Melanocyte of skin (primary cell): ENCODE data around the genes MYOCOS, VAMP4 and TNFSF18.

GRCh38 chr1:169103034-169104075, 3.1 kb upstream of the ATP1B1 start:
- CAGE, long polyA plus RNA, 2 experiments, result no peak in any of the 2 experiments

DNA sequence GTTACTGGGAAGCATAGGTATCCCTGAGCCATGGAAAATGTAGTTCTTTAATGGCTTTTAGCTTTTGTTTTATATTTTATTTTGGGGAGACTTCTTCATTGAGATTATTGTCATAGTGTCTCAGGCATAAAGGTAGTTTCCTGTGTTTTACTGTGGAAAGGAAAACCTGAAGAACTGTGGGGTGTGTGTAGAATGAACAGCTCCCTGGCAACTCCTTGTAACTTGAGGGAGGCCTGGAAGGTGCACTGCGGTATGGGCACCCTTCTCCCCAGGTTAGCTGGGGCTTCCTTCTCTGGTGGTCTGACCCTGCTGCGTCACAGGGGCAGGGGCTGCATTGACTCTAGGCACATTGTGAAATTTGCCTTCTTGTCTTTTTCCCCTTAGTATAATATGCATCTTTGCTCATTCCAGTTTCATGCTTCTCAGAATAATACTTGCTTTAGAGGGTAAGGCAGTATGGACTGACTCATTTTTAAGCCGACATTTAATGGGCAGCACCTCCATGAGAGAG, 1.8 kb downstream of the ATP1B1 start:
- CAGE, long polyA plus RNA, 2 experiments, result no peak in any of the 2 experiments

DNA sequence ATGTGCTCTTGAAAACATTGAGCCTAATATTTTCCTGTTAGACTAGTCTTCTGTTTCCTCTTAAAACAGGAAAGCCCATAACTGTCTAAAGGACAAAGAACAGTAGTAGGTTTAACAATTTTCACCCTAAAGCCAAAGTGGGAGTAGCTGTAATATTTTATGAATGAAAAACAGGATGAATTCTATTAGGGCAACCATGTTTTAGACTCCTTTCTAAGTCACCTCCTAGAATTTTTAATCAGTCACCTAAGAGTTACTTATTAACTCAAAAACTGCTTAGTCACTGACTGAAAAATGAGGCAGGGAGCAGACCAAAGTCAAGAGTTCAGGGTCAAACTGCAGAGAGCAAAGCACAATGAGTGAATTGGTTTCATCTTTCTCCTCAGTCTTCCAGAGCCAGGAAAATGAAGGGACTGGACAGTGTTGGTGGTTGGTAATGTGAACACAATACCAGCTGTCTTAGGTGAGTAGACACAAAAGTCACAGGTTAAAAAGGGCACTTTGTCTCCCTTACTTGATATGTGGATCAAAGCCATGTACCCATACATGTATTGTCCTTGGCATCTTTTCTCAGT, 41.9 kb downstream of the ATP1B1 start:
- CAGE, long polyA plus RNA, 2 experiments, result no peak in any of the 2 experiments

GRCh38 chr1:169486047-169486557, 358 bp upstream of the SLC19A2 start:
- CAGE, long polyA plus RNA, 2 experiments, result no peak in any of the 2 experiments

GRCh38 chr1:169529113-169529749, 43.5 kb upstream of the SLC19A2 start:
- CAGE, long polyA plus RNA, 2 experiments, result no peak in any of the 2 experiments

DNA sequence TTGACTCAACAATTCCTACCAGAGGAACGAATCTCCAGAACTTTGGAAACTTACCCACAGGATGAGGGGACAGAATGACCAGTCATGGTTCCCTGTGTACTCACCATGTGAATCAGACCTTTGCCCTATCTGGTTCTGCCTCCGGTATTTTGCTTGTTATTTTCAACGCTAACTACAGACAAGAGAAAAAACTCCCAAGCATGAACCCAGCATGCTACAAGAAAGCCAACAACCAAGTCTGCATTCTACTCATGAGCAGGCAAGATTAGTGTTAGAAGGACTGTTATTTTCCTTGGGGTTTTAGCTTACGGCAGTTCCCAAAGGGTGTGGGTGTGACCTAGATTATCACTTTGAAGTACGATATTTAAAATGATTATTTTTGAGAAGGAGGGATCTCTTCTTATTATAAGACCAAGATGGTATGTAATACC, 1.5 kb downstream of the F5 start:
- CAGE, long polyA plus RNA, 2 experiments, result no peak in any of the 2 experiments

- CAGE, long polyA plus RNA, 2 experiments, result no peak in any of the 2 experiments
Measured at GRCh38 chr1:169894527-169894892, 814 bp upstream of the SCYL3 start.

GRCh38 chr1:170494313-170494838, 37.6 kb upstream of the GORAB start:
- CAGE, long polyA plus RNA, 2 experiments, result no peak in any of the 2 experiments

DNA sequence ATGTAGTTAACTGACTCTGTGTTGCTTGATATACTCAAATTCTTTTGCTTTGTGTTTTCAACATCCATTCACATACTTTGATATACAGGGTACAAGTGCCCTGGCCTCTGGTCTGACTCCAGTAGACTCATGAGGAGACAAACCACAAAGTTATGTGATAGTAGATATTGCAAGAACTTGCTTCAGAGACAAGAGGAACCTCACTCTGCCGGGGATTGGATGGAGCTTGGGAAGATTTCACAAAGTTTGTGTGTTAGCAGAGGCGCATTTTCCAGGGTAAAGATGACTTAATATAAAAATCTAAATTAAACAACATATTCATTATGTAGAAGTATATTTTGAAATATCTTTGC, 1.4 kb downstream of the GORAB start:
- CAGE, long polyA plus RNA, 2 experiments, result no peak in any of the 2 experiments

DNA sequence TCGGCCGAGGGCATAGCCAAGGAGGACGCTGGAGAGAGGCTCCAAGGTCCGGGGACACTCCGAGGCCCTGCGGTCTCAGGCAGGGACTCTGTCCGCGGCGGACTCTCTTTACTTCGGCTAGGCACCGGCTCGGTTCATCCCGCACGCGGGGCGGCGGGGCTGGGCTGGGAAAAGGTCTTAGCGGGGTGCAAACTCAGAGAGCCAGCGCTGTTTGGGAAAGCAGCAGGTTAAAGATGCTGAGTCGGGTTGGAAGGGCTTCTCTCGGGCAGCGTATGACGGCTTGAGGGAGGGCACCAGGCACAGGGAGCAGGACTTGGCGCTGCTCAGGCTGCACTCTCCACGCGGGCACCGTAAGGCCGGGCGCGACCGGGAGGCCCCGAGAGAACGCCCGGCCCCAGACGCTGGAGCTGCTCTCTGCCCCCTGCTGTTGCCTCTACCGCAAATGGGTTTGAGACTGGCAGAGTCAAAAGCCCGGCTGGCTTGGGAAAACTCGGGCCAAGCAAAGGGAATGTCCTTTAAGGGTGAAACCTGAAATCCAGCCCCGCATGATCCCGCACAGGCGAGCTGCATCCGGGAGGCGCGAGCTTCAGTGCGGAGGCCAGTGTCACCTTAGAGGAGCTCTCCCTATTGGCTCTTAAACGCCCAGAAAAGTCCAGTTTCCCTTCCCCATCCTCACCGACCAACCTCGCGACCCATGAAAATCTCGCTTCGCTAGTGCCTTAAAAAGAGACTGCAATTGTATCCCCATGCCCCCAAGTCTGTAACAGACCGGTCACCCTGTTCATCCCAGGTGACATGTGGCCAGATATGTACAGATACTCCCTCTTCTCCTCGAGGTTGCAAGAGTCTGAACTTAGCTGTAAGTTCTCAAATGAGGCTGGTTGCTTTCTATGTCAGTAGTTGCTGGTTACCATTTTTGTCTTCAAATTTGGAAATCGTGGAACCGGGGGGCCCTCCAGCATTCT, 988 bp downstream of the PRRX1 start:
- CAGE, long polyA plus RNA, 2 experiments, result no peak in any of the 2 experiments

DNA sequence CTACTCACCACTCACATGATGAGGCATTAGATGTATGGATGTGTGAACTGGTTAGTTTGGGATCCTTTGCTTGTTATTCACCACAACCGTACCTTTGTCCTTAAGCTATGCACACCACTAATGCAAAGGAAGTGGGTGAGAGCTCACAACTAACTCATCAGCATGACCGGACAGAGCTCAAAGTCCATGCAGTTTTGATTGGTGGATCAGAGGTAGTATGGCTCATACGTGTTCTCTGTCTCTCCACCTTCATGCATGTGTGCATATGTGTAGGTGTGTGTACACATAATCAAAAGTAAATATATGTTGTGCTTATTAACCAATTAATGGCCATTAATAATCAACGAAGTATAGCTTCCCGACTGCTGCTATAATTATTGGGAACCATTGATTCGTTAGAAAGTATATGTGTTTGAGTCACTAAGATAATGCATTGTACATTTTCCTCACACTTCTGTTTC, 43.4 kb upstream of the MROH9 start:
- CAGE, long polyA plus RNA, 2 experiments, result no peak in any of the 2 experiments

DNA sequence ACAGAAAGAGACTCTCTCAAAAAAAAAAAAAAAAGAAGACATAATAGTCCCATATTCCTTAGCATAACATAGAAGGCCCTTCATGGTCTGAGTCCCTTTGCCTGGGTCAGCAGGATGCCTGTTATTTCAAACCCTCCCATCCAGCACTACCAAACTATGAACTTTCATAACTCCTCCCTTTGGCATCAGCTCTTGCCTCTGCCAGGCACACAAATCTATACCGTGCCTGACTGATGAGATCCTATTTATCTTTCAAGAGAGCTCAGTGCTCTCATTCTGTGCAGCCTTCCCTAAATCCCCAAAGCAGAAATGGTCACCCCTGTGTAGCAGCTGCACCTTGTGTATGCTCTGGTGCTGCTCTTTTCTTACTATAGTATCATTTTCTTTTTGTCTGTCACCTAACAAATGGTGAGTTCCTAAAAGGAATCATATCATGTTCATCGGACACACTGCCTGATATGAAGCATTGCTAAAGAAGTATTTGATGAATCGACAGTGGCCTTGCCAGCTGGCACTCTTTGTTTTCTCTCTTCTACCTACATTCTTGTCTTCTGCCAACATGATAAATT, 29.8 kb downstream of the FMO4 start:
- CAGE, long polyA plus RNA, 2 experiments, result no peak in any of the 2 experiments

DNA sequence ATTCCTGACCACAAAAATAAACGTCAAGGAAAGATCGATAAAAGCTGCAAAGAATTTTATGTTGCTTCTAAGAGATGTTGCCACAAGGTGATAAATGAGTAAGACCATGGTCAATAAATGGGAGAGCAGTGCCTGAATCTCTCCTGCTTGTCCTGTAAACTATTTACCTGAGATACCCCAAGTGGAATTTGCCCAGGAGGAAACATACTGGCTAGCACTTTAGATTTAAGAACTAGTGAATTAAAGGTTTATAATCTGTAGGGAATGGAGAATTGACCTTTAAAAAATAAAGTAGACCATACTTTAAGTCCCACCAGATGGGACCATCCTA, 70.9 kb downstream of the FMO4 start:
- CAGE, long polyA plus RNA, 2 experiments, result no peak in any of the 2 experiments

- CAGE, long polyA plus RNA, 2 experiments, result no peak in any of the 2 experiments
Measured at GRCh38 chr1:171560711-171561188, 61.3 kb upstream of the MYOCOS start.

- CAGE, long polyA plus RNA, 2 experiments, result no peak in any of the 2 experiments
Measured at GRCh38 chr1:171622076-171622487, at the start of gene MYOCOS. Gene MYOCOS, plus strand, starts transcription at chr1:171622243.

DNA sequence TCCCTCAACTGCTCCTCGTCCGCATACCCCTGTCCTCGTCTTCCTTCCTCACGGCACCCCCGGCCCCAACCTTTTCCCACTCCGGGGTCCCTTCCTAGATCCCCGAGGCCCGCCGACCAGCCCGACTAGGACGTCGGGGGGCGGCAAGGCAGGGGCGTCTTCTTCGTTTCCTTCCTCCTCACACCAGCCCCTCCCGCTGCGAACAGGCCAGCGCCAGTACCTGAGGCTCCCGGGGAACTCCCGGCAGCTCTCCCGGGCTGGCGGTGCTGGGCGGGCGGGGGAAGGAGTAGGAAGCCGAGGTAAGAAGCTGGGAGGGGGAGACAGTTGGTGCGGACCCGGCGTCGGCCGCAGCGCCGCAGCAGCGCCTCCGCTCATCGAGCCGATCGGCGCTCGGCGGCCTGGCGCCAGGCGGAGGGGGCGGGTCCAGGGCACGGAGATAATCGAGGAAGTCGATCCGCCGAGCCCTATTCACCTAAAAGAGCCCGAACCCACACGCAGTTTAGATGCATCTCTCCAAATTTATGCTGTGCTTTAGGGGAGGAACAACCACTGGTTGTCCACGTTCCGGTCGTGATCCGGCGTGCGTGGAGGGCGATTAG, at the start of gene VAMP4:
Gene VAMP4 (minus strand): TSS at position 376 of the 599 bp plus-strand sequence.
- CAGE, long polyA plus RNA, 2 experiments, result no peak in any of the 2 experiments

- CAGE, long polyA plus RNA, 2 experiments, result no peak in any of the 2 experiments
Measured at GRCh38 chr1:171841995-171842868, 934 bp downstream of the DNM3 start.

DNA sequence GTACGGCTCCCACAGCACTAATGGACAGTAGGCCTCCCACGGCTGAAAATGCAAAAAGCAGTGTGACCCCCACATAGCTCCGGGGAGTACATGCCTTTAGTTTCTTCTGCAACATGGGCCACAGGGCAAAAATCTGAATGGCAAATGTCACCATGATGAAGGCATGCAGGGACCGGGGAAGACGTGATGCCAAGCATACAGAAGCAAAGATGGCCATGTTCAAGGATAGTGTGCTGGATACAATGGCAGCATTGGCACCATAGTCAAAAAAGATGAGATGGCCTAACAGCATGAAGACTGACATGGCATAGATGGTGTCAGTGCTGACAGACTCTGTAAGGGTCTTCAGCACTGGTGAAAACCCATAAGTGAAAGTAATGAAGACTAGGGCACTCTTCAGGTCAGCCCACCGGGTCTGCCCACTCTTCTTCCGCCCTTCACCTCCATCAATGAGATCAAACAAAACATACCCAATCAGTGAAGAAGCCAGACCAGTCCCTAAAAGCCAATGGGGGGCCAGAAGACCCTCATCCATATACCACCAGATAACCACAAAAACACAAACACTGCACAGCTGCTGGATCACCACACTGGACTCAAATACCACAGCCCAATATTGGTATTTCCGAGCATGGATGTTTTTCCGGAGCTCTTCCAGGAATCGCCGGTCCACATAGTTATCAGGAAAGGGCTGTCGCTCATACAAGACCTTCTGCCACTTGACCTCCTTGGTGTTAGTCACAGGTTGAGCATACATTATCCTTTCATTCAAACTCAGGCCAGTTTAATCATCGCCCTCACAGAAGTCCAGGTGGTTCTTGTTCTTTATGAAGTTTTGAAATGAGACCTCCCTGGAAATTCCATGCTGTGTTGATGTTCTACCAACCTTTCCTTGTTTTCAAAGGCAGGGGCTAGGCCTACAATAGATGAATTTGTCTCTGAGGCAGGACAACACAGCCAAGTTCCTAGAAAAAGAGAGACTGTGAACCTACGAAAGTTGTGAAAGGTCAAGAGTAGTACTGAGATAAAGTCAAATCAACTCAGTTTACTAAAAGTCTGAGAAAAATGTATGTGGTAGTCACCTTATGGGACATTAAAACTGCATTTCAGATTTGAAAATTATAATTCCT, 1.6 kb downstream of the PIGC start:
- CAGE, long polyA plus RNA, 2 experiments, result no peak in any of the 2 experiments

DNA sequence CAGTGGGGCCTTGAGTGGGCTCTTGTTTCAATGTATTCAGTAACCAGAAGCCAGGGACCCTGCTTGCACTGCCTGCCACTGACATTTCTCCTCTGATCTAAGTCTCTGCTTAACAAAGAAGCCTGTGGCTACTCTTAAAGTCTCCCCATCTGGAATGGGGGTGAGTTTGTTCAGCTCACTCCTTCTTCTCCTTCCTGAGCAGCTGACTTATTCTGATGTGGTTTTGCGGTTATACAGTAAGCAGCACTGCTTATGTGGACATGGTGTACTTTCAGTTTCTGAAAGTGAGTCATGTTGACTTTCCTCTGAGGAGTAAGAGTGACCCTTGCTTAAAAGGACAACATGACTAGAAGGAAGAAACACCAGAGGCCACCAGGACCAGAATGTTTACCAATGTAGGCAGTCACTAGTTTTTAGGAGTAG, 87.4 kb downstream of the FASLG start:
- CAGE, long polyA plus RNA, 2 experiments, result no peak in any of the 2 experiments

DNA sequence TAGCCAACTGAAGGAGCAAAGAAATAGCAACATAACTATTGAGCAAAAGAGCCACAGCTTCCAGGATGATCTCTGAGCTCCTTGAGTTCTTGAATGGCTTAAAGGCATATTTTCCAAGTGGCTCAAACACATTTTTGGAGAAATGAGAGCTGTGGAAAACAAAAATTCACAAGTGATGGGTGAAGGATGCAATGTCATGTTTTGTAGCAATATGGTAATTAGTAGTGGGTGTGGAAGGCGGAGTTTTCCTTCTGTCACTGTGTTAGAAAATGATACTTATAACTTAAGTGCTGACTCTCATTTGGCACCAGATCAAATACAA, at the start of gene TNFSF18:
Gene TNFSF18 (minus strand): TSS at position 177 of the 322 bp plus-strand sequence.
- CAGE, long polyA plus RNA, 2 experiments, result no peak in any of the 2 experiments